AG04449 (cell line): ENCODE results near the gene ODF4.

DNA sequence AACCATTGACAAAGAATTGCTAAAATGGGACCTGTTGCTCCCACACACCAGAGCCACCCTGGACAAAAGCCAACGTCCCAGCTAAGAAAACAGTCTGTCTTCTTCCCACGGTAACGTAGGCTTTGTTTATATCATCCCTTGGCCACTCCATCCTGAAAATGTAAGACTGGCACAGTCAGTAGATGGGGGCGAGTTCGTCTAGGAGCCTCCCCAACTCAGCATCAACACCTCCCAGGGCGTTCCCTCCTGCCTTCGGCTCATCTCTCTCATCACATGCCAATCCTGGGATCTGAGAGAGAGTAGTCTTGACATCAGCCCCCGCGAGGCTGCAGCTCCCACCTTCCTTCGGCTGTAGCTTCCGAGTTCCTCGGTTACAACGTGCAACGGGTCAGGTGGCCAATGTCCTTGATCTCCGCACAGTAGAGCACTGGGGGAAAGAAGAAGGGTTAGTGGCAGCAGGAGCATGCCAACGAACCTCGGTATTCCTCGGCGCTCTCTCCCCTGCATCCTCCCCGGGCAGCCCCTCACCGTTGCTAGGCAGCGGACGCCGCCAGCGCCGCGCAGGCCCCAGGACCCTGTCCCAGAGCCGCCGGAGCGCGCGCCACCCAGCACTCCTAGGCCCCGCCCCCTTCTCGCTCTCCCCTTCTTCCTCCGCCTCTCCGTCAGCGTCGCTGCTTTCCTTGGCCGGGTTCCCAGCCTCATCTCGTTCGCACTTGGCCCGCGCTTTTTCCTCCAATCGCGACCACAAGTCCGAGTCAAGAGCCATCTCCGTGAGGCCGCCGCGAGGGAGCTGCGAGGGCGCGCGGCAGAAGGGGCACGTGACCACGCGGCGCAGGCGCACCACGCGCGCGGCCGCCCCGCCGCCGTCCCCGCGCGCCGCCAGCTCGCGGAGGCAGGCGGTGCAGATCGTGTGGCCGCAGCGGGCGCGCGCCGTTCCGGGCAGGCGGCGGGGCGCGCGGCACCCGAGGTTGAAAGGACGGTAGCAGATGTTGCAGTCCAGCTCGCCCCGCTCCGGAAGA, 629 bp downstream of the RNF227 start:
- RRBS, result 2% methylated on average over 27 of the region's 92 CpGs

DNA sequence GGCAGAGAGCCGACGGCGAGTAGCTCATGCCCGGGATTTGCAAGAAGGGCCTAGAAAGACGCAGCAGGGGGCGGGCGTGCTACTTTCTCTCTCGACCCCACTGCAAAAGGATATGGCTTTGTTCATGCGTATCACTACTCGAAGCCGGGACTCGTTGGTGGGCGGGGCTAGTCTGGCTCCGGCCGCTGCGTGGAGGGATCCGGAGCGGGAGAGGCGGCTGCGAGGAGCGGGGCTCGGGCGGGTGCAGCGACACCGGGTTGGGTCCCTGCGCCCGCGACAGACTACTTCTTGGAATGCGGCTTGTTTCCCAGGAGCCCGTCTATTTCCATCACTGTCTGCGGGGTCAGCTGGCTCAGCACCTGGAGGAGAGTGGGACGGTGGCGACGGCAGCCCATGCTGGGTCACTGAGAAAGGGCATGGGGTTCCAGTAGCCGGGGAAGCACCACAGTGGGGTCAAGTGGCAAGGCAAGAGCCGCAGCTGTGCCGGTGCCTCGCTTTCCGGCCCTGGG, 6.8 kb downstream of the KCNAB3 start:
- RRBS, result 7% methylated on average over 12 of the region's 39 CpGs

DNA sequence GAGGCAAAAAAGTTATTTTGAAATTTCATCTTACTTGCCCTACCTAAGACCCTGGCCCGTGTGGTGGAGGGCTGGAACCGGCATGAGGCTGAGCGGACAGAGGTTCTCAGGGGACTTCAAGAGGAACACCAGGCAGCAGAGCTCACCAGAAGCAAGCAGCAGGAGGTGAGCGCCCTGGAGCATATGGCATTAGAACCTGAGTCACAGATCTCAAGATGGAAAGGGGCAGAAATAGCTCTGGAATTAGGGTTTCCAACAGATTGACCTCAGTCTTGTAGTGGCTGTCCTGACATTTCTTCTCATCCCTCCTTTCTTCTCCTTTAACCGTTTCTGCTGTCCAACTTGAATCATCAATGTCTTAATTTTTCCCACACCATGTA, 4.6 kb downstream of the CNTROB start:
- RRBS, result no CpG with 5 or more reads among the region's 5 CpGs

DNA sequence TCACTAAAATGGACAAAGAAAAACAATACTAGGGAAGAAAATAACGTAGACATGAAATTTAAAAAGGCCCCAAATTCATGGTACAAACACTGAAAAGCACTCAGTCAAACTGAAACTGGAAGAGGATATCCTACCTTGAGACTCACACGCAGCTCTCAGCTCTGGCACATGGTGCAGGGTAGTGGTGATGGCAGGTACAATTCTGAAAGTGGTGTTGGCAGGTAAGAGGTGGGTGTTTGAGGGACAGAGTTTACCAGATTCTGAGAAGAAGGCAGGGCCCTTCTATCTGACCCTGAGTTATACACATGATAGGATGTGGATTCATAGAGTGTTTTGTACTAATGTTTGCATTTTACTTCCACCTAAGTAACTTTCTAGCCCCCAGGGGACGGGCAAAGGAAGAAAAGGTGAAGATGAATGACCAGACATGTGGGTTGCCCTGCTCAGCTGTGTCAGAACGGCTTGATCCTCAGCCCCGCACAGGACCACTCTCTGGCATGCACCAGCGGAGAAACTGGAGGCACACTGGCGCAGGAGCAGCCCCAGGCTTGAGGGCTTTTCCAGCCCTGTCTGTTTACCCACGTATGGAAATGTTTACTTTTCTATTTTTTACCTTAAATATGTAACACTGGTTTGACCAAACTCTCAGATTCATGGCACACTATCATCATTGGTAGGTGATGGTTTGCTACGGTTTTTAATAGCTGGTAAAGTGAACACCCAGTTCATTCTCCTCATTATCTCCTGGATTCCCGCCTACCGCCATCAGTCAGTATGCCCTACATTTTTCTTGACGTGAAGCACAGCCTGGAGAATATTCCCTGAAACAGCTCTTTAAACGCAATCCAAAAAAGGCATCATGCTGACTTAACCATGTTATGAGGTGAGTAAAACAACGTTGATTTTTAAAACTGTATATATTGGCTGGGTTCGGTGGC, 19.7 kb downstream of the CNTROB start:
- RRBS, result no CpG with 5 or more reads among the region's 15 CpGs

- RRBS, result no CpG with 5 or more reads among the region's 11 CpGs
These were observed 3.3 kb upstream of the HES7 start for GRCh38 chr17:8127177-8127623.

GRCh38 chr17:8149630-8150015, 2.6 kb downstream of the PER1 start:
- RRBS, result no CpG with 5 or more reads among the region's 10 CpGs

DNA sequence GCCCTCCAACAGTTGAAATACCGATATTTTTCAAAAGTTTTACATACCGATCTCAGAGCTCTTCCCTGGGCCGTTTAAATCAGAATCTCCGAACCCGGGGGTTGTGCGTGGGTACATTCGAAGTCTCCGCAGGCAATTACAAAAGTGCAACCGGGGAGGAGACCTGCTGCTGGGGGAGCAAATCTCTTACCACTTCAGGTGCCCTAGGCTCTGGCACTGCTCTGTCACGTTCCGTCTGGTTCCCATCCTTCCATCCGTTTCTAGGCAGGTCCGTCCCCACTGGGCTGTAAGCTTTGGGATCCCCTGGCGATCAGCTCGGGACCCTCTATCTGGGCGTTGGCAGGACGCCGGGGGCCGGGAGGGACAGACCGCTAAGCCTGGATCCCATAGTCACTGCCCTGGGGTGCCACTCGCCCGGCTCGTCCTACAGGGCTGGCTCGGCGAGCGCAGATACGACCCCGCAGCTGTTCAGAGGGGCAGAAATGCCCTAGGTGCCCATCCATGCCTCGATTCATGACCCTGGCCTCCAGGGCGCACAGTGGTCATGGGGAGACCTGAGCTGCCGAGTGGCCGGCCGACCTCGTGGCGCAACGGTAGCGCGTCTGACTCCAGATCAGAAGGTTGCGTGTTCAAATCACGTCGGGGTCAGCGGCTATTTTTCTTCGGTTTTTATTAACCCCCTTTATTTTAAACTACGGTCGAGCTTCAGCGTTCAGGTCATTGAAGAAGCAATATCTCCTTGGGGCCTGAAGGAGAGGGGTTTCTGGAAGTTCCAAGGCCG, 4.0 kb downstream of the BORCS6 start:
- RRBS, result 1% methylated on average over 8 of the region's 47 CpGs

- RRBS, result no CpG with 5 or more reads among the region's 2 CpGs
These were observed at the start of gene ODF4 for GRCh38 chr17:8339648-8339981. Gene ODF4, plus strand, starts transcription at chr17:8339840.

GRCh38 chr17:8420435-8421071, 15.1 kb upstream of the NDEL1 start:
- RRBS, result no CpG with 5 or more reads among the region's 2 CpGs

DNA sequence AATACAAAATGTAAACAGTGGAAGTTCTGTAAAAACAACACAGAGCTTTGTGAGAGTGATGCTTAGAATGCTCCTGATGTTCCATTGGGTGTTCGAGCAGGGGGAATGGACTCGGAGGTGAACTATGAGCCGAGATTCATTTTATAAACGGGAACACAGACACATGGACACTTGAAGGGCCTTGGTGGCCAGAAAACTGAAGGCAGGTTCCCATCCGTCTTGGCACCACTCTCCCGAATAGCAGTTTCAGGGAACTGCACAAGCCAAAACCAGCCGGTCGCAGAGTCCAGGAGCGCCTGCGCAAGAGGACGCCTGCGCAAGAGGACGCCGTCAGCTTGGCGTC, 302 bp upstream of the NDEL1 start:
- RRBS, result under 1% methylated on average over 7 of the region's 15 CpGs

- RRBS, result no CpG with 5 or more reads among the region's 10 CpGs
These were observed 27.8 kb downstream of the NDEL1 start for GRCh38 chr17:8463468-8463875.

GRCh38 chr17:8475119-8475476, 39.4 kb downstream of the NDEL1 start:
- RRBS, result no CpG with 5 or more reads among the region's 11 CpGs

GRCh38 chr17:8490106-8490644, 54.5 kb downstream of the NDEL1 start:
- RRBS, result no CpG with 5 or more reads among the region's 13 CpGs

DNA sequence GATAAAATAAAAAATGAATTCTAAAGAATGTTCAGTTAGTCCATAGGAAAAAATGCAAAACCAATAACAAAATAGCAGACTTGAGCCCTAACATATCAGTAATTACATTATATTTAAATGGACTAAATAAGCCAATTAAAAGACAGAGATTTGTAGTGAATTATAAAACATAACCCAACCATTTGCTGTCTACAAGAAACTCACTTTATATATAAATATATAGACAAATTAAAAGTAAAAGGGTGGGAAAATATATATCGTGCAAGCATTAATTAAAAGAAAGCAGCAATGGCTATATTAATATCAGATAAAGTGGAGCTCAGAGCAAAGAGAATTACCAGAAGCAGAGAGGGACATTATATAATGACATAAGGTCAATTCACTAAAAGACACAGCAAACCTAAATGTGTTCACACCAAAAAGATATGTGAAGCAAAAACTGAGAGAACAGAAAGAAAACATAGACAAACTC, 36.4 kb downstream of the PIK3R5 start:
- RRBS, result no CpG with 5 or more reads among the region's 1 CpG

DNA sequence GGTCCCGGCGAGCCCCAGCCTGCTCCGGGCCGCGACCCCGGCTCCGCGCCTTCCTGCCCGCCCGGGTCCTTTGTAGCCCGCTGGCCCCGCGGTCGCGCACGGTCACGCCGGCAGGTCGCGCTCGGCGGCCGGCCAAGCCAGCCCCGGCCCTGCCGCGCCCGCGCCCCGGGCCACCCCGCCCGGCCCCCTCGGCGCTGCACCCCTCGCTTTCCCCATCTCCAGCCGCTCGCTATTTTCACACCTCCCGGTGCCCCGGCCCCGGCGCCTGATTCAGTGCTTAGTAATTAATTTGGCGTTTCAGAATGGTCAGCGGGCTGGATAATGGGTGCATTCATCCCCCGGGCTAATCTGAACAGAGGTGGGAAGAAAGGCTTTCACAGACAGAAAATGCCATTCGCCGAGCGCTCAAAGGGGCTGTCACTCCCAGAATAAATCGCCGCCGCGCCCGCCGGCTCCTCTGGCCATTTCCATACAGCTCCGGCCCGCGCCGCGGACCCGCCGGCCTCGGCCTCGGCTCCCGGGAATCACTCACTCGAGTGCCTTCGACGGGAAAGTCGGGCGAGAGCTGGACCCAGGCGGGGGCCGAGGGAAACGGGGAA, 17.8 kb upstream of the NTN1 start:
- RRBS, result 4% methylated on average over 22 of the region's 70 CpGs

- RRBS, result no CpG with 5 or more reads among the region's 2 CpGs
These were observed 31.3 kb downstream of the NTN1 start for GRCh38 chr17:9052641-9053052.

DNA sequence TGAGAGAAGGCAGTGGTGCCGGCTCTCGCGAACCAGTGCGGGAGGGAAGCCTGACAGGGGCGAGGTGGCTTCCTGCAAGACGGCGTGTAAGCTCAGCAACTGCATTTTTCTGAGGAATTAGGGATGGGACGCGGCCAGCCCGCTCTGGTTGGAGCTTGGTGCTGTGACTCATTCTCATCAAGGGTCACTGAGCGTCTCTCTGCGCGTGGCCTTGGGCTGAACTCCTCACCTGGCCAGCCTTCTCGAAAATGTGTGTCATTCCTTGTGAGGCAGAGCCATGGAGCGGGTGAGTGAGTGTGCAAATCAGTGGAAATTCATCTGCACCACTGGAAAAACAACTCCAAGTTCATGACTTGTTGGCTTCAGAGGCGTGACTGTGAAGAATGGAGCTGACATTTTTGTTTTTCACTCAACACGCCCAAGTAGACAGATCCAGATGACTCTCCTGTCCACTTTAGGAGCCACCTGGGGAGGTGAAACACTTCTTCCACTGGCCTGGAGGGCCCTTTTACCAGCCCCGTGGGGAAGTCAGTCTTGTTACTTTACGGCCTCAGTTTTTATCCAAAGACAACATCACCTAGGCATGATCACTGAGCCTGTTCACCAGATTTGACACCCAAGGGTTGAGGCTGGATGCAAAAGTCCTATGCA, 53.0 kb downstream of the NTN1 start:
- RRBS, result no CpG with 5 or more reads among the region's 19 CpGs

GRCh38 chr17:9150220-9151132, 129.2 kb downstream of the NTN1 start:
- RRBS, result 60% methylated on average over 8 of the region's 27 CpGs

DNA sequence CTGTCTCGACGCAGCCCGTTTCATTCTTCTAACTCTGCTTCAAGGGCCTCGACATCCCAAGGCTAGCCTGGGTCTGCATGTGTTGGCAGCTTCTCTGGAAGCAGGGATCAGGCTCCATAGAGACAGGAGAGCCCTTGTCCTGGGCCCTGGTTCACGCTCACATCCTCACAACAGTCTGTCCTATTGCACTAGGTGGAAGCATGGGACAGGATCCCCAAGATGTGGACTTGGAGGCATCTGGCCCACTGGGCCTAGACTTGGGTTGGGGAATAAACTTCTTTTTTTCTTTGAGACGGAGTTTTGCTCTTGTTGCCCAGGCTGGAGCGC, 226.7 kb downstream of the NTN1 start:
- RRBS, result no CpG with 5 or more reads among the region's 7 CpGs

- RRBS, result no CpG with 5 or more reads among the region's 6 CpGs
These were observed 239.5 kb downstream of the NTN1 start for GRCh38 chr17:9260821-9261146.